SJSA1 (cell line): ENCODE measurements around a stretch of chr17.

DNA sequence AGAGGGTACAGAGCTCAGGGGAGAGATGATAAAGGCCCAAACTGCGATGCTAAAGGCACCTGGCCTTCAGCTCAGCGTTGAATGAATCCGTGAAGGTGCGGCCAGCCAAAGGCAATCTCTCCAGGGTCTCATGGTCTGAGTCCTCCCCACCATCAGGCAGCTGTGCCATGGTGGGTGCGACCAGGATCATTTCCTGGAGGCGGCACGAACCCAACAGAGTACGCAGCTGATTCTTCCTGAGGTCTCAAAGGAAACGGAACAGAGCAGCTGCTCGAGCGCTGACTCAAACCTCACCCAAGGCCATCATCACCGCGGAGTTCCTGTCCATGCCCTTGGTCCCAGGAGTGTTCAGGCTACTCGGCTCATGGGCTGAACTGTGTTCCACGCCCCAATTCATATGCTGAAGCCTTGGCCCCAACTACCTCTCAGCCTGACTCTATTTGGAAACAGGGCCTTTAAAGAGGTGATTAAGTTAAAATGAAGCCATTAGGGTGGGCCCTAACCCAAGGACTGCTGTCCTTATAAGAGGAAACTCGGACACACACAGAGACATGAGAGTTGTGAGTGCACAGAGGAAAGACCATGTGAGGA, 14.0 kb downstream of the MXRA7 start:
- RAMPAGE, long total RNA = no peak

DNA sequence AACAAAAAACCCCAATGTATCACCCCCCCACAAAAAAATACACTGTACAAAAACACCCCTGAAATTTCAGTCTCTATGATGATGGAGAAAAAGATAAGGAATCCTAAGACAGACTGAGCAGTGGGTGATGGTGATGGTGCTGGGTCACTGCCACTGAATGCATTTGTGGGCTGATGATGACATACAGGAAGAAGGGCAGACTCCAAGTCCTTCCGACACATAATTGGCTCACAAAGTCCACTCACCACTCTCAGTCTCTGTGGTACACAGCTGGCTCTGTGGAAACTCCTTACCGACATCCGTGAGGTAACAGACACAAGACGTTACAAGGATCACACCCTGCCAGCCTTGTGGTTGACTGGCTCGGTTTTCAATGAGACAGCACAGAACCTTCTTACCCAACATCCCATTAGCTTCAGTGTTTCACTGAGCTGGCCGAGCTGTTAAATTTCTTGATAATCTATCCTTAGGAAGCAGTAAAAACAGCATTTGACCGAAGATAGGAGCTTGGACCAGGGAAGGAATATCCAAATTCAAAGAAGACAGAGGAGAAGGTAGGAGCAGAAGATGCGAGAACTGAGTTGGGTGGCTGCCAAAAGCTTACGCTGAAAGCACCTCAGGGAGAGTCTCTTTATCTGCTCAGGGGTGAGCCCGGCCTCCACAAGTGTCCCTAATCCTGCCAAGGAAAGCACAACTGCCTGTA, 5.4 kb upstream of the MXRA7 start:
- RAMPAGE, long total RNA = no peak

DNA sequence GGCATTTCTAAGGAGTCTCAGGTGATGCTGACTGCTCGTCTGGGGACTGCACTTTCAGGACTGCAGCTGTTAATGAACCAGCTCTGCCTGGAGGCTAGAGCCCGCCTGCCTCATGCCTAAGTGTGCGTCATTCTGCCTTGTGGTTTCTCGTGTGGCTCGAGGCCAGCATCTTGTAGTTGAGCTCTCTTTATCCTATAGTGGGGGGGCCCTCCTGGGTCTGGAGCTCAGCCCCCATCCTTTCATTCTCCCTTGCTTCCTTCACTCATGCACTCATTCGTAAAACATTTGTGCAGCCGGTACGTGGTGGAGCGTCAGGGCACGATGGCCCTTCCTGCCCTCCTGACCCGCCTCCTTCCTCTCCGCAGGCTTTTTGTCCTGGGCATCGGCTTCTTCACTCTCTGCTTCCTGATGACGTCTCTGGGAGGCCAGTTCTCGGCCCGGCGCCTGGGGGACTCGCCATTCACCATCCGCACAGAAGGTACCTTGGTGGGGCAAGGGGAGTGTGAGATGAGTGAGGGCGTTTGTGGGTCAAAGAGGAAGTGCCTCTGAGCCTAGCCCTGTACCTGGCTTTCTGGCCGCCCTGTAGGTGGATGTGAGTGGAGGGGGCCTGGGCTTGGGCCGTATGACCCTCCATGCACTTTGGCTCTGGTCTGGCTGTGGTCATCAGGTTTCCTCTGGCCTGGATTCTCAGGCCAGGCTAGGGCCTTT, 4.4 kb downstream of the MGAT5B start:
- RAMPAGE, long total RNA = no peak

DNA sequence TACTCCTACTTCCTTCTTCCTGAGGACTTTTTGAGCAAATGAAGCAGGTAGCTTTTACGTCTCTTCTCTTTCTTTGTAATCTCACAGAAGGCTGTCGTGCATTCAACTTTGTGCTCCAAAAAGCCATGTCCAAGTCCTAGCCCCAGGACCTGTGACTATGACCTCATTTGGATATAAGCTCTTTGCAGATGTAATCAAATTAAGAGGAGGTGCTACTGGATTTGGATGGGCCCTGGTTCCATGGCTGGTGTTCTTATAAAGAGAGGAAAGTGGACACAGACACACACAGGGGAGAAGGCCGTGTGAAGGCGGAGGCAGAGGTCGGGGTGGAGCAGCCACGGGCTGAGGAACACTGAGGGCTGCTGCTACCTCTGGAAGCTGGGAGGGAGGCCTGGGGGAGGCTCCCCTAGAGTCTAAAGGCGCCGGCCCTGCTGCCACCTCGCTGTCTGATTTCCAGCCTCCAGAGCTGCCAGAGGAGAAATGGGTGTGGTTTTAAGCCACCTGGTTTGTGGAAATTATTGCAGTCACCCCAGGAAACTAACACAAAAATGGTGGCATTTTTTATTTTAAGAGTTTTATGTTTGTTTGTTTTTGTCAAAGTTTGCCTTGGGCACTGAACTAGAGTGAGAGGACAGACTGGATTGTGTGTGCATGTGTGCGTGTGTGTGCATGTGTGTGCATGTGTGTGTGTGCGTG, 32.2 kb downstream of the MGAT5B start:
- RAMPAGE, long total RNA = no peak

DNA sequence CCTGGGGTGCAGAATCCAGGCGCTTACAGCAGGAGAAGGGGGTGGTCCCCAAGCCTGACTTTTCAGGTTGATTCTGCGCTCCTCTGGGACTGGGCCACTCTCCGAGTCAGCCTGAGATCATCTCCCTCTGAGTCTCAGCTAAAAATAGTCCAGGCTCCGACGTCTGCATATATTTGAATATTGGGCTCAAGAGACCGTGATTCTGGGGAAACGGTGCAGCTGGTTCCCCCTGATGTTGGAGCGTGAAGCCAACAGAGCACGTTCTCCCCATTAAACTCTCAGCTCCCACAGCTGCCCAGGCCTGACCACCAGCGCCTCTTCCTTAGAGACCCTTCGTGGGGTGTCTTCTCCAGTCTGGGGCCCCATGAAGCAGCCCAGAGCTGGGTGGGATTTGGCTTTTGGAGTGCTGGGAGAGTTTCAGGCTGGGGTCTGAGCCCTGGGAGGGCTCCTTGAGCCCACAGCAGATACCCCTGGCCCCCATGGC, 90.0 kb downstream of the MGAT5B start:
- RAMPAGE, long total RNA = no peak

DNA sequence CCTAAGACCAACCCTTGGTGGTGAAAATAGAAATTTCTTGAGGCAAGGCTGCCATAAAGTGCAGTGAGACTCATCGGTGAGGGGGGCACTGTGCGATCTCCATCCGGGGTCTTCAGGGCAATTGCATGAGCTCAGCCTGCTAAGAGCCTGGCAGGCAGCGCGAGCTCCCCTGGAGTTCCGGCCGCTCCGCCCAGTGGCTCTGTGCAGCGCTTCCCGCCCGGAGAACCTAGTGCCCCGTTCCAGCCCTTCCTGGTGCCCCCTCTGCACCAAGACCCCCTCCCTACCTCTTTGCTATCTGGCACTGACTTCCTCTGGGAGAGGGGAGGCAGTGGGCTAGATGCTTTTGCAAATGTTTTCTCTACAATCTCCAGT, 101.2 kb downstream of the MGAT5B start:
- RAMPAGE, long total RNA = no peak

- RAMPAGE, long total RNA = no peak
Measured at GRCh38 chr17:77099849-77100425, 40.8 kb upstream of the SEC14L1 start.

DNA sequence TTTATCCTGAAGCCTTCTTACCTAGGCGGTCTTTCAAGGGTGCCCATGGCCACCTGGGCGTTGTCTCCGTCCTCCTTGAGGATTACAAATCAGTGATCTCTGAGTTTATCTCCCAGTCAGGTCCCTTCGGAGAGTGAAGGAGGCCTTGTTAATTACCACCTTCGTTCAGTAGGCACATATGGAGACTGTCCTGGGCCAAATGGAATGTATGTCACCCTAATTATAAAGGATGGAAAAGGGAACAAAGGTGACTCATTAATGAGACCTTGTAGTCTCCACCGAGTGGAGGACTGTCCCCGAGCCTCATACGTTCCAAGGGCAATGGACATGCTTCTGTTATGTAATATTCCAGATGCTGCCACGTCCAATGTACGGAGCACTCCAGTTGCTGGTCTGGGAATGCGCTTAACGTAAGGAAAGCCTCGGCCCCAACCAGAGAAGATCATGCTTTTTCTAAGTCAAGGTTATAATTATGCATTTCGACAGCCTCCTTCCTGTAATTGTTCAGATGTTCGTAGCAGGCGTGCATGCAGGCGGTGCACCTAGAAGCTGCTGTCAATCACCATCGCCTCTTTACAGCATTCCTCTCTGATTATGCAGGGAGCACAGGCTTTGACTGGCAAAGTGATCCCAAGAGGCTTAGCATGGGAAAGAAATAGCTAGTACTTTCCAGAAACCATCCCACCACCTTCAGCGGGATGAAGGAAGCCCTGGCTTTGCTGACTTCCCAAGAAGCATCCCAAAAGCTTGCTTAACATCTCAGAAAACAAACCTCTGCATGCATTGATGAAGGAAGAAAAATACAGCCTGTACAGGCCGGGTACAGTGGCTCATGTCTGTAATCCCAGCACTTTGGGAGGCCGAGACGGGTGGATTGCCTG, 22.3 kb upstream of the SEC14L1 start:
- RAMPAGE, long total RNA = no peak

DNA sequence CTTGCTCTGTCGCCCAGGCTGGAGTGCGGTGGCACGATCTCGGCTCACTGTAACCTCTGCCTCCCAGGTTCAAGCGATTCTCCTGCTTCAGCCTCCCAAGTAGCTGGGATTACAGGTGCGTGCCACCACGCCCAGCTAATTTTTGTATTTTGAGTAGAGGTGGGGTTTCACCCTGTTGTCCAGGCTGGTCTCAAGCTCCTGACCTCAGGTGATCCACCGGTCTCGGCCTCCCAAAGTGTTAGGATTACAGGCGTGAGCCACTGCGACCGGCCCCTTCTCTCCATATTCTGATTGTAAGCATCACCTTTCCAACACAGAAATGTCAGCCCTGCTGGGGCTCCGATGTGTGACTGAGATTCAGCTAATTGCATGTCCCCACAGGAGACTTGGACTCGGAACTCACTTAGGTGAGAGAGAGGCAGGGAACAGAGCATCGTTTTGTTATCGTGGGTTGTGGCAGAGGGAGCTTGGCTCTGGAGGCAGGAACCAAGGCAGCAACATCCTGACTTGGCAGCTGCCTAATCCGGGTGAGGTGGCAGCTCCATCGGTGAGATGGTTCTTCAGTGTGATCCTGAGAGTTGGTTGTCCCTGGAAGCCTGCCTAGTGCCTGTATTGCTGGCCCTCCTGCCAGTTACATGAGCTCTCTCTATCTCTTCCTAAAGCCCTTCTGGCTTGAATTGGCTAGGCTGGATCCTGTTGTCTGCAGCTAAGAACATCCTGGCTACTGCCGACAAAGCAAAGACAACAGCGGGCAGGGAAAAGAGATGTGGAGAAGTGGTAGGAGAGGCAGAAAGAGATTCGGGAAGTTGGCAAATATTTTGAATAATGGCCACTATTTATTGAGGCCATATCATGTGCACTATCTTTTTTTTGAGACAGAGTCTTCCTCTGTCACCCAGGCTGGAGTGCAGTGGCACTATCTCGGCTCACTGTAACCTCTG, 20.0 kb upstream of the SEC14L1 start:
- RAMPAGE, long total RNA = no peak

DNA sequence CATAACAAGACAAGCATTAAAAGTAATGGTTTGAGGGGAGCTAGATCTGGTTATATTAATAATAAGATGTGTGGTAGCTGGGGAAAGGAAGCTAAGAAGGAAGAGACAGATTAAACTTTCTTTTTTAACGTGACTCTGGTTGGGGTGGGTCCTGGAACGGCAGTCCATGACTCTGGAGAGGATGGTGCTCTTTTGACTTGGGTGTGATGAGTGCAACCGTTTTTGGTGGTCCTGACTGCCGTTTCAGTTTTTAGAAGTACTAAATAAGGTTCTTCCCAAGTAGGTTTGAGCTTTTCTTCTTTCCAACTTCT, 29.3 kb downstream of the SEC14L1 start:
- RAMPAGE, long total RNA = no peak

DNA sequence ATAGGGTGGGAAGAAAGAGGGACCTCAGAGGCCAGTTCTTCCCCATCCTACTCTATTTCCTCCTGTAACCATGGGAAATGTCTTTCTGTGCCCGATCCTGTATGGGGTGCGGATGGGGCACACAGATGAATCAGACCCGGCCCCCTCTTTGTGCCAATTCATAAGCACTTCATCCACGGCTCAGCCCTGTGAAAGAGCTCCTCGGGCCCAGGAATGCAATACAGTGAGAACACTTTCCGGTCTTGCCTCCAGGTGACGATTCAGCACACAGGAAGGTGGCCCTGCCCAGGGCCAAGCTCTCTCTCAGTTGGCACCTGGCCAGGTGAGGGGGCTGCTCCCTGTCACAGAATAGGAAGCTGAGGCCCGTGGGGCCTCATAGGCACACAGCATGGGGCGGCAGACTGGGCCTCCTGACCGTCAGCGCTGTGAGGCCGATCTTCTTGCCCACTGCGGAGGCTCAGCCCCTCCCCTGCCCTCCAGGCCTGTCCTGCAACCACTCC, 26.4 kb upstream of the SEPTIN9 start:
- RAMPAGE, long total RNA = no peak

DNA sequence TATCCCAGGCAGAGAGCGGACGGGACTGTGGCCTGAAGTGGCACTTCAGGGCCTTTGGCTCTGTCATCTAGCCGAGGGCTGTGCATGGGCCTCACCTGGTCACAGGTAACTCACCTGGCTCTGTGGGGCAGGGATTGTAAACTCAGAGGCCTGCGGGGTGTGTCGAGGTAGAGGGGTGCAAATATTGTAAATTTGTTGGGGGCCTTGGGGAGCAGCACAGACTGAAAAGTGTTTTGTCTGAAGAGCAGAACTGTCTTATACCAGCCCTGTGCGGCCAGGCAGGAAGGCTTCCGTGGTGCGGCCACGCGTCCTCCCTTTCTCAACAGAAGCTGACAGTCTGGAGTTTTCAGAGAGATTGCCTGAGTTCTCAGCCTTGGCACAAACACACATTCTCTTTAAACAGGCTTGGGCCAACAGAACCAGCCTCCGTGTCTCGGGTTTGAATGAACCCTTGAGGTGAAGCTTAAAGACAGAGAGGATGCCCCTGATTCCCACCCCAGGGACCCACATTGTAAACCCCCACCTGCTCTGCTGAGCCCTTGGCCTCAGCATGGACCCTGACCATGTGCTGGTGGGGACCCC, 37.5 kb downstream of the SEPTIN9 start:
- RAMPAGE, long total RNA = no peak

DNA sequence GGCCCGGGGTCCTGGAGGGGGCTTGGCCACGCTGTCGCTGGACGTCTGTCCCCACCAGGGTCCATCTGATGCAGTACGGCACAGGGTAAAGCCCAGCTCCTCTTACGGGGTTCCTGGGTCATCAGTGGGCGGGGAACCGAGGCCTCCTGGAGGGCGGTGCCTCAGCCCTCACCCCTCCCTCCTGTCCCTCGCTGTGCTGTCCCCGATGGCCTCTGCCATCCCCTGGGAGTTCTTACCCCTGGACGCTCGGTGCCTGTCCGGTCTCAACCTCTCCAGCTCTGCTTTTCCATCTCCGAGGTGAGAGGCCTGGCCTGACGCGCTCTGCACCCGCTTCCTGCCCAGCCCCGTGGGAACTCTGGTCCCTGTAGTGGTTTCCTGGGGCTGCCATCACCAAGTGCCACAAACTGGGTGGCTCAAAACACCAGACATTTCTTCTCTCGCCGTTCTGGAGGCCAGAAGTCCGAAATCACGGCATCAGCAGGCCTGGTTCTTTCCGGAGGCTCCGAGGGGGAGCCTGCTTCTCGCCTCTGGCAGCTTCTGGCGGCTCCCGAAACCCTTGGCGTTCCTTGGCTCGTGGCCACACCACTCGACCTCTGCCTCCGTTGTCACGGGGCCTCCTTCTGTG, 42.3 kb downstream of the SEPTIN9 start:
- RAMPAGE, long total RNA = no peak

DNA sequence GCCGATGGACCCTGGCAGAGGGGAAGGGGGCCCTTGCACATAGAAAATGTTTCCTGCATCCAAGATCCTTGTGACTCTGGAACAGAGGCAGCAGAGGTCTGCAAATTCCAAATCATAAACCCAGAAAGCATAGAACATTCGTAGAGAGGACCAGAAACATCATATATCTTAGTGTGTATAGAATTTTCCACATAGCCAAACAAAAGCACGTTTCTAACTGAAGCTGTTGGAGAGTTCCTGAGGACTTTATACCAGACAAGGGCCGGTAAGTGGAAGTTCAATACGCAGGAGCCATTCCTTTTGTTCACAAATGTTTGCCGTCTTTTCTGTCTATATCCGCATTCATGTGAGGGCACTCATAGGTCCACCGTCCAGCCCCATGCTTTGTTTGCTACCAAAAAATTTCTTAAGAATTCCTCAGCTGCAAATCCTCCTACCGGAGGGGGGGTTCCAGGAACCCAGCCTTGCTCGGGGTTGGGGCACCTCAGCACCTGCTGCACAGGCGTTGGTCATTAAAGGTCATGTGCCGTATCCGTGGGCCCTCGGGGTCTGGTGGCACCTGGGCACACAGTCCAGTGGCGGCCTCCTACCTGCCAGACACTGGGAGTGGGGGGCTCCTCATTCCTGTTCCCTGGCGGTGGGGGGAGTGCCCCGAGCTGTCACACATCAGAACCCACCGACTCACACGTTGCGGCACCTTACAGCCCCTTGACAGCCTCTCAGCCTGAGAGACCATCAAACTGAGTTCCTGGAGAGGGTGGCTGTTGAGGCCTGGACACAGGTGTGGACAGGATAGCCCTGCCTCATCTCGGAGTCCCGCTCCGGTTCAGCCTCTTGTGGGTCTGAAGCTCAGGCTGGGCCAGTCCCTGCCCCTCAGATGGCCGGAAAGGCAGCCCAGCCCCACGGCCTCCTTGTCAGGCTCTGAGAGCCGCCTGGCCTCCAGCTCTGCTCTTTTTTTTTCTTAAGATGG, 136.4 kb downstream of the SEPTIN9 start:
- RAMPAGE, long total RNA = no peak

GRCh38 chr17:77420230-77420914, 139.1 kb downstream of the SEPTIN9 start:
- RAMPAGE, long total RNA = no peak

GRCh38 chr17:77450297-77451201, 169.2 kb downstream of the SEPTIN9 start:
- RAMPAGE, long total RNA = no peak

- RAMPAGE, long total RNA = start-site peak on the plus strand at chr17:77451467-77451512, 528 and 149 reads in 2 replicates
Measured at GRCh38 chr17:77451202-77451657, 169.9 kb downstream of the SEPTIN9 start.

GRCh38 chr17:77454561-77455334, 173.4 kb downstream of the SEPTIN9 start:
- RAMPAGE, long total RNA = no peak

- RAMPAGE, long total RNA = no peak
Measured at GRCh38 chr17:77457055-77457699, 175.9 kb downstream of the SEPTIN9 start.

DNA sequence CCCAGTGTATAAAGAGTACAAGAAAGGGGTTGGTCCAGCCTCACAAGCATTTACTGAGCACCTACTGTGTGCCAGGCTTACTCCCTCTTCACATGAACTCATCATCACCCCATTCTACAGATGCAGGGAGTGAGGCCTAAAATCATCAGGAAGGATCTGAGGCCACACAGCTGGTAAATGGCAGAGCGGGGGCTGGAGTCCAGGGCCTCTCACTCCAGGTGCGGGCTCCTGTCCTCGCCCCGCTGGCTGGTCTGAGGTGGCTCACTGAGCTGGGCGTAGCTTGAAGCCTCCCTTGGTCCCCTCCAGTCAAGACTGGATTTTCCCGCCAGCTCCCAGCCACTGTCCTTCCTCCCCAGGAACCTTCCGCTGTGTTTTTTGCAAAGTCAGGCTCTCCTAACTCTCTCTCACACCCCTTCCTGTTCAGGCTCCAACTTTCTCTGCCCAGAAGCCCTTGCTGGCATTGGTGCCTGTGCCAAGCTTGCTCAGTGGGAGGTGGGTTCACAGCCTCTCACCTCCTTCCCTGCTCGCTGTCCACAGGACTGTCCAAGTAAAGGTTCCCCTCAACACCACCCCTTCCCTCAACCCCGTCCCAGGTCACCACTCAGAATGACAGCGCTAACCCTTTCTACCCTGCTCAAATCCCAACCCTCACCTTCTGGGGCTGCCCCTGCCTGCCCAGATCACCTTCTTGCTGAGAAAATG, 319.7 kb downstream of the SEPTIN9 start:
- RAMPAGE, long total RNA = no peak